ENCODE measurements around a stretch of chr10.

DNA sequence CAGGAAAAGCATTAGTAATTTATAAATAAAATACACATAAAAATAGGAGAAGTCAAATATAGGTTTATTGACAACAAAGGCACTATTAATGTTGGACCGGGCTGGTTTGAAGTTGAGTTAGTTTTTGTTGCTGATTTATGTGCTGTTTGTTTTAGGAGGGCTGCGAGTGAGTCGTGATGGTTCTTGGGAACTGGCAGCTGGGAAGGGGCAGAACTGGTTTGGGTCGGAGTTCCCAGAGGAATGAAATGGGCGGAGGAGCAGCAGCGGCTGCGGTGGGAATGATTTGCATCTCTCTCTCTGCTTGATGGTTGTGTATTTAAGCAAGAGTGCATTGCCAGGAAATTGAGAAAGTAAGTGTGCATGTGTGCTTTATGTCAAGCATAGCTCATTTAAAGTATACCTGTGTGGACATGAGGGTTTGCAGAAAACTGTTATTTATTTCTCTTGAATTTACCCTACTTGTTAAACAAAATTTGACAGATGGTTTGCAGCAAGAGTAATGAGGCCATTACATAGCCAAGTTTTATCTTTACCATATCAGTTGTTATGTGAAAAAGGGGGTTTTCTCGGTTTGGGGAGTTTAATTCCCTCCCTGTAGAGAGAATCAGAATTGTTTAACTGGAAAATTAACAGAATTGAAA is 81.1 kb downstream of the LRMDA start:
- PRO-cap: no peak

- PRO-cap: no peak
Observed at GRCh38 chr10:75555422-75555866, 124.0 kb downstream of the LRMDA start.

DNA sequence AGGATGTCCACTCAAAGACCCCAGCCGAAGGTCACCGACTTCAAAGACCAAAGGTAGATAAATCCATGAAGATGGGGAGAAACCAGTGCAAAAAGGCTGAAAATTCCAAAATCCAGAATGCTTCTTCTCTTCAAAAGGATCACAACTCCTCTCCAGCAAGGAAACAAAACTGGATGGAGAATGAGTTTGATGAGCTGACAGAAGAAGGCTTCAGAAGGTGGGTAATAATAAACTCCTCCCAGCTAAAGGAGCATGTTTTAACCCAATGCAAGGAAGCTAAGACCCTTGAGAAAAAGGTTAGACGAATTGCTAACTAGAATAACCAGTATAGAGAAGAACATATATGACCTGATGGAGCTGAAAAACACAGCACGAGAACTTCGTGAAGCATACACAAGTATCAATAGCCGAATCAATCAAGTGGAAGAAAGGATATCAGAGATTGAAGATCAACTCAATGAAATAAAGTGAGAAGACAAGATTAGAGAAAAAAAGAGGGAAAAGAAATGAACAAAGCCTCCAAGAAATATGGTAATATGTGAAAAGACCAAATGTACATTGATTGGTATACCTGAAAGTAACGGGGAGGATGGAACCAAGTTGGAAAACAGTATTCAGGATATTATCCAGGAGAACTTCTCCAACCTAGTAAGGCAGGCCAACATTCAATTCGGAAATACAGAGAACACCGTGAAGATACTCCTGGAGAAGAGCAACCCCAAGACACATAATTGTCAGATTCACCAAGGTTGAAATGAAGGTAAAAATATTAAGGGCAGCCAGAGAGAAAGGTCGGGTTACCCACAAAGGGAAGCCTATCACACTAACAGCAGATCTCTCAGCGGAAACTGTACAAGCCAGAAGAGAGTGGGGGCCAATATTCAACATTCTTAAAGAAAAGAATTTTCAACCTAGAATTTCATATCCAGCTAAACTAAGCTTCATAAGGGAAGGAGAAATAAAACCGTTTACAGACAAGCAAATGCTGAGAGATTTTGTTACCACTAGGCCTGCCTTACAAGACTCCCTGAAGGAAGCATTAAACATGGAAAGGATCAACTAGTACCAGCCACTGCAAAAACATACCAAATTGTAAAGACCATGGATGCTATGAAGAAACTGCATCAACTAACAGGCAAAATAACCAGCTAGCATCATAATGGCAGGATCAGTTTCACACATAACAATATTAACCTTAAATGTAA is 145.8 kb downstream of the LRMDA start:
- PRO-cap: no peak

GRCh38 chr10:75746253-75747025 is 315.0 kb downstream of the LRMDA start:
- PRO-cap: no peak

GRCh38 chr10:75753179-75753785 is 321.9 kb downstream of the LRMDA start:
- PRO-cap: no peak

GRCh38 chr10:75929518-75930130 is 498.2 kb downstream of the LRMDA start:
- PRO-cap: no peak

- PRO-cap: no peak
Observed at GRCh38 chr10:76002615-76002887, 571.1 kb downstream of the LRMDA start.

DNA sequence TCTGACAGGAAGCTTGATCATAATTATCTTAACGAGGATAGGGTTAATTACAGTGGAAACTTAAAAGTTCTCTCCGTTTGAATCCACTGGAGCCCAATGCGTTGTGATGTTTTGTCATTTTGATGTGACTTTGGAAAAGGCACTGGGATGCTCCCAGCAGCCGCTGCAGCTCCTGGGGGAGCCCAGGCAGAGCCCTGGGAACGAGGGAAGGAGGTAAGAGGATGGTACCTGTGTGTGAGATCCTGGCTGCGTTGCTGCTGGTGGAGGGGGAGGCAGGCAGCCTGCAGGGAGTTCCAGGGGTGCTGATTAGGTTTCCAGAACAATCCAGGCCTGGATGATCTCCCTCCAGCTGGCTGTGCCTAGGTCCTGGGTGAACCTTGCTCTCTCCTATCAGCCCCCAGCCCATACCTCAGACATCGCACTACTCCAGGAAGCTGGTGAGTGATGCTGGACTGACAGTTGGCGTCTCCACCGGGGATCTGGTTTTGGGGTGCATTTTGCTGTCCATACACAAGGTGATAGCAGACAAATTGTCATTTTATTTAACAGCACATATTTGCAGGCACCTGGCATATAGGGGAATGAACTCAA is 601.1 kb downstream of the LRMDA start:
- PRO-cap: no peak

- PRO-cap: no peak
Observed at GRCh38 chr10:76443970-76445043, 1012.9 kb downstream of the LRMDA start.

DNA sequence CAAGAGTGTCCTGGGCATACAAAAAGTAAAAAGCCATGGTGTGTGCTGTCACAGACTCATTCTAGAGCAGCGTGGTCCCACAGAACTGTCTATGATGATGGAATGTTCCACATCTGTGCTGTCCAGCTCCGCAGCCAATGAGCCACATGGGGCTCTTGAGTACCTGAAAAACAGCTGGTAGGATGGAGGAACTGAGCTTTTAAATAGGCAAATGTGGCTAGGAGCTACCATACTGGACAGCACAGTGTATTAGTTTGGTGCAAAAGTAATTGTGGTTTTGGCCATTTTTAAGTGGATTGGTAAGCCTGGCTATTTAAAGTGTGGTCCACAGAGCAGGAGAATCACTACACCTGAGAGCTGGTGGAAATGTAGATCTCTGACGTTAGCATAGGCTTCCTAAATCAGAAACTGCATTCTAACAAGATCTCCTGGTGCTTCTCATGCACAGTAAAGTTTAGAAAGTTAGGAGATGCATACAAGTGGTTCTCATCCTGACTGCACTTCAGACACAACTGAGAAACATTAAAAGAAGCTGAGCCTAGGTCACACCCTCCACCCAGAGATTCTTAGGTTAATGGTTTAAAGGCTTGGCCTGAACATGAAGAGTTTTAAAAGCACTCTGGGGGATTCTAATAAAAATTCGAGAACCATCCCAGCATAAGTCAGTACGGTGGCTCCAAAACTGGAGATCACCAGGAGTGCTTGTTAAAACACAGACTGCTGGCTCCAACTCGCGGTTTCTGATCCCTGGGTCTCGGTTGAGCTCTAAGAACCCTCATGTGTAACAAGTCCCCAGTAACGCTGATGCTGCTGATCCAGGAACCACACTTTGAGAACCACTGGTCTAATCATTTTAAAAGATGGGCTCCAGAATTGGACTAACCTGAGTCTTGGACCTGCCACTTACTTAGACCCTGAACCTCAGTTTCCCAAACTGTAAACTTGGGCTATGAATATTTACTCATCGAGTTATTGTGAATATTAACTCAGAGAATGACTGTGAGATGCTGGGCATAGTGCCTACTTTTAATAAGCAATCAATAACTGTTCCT is 462.9 kb downstream of the KCNMA1 start:
- PRO-cap: no peak

GRCh38 chr10:77212630-77213447 is 424.8 kb downstream of the KCNMA1 start:
- PRO-cap: no peak

- PRO-cap: no peak
Observed at GRCh38 chr10:77246978-77247451, 390.6 kb downstream of the KCNMA1 start.

GRCh38 chr10:77286727-77287197 is 350.8 kb downstream of the KCNMA1 start:
- PRO-cap: no peak

DNA sequence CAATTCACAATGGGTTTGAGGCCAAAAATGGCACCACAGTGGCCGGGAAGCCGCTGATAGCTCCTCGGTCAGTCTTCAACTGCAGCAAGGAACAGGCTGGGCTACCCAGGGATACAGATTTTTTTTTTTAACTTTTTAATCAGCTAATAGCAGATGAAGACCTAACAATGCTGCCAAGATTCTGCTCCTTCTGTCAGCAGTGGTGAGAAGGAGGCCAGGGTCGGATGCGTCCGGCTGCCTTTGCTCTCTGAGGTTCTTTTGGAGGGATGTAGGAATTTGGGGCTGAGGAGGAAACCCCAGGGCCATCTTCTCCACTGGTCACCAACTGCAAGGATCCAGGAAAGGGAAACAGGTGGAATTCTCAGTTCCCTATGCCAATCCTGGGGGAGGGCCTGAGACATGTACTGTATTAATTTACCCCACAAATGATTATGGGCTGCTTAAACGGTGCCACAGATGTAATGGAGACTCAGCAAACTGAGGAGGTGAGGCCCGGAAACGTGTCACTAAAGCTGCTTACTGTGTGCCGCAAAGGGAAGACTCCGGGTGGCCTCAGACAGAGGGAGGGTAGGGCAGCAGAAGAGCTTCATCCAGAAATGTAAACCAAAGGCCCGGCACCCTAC is 167.7 kb downstream of the KCNMA1 start:
- PRO-cap: no peak

DNA sequence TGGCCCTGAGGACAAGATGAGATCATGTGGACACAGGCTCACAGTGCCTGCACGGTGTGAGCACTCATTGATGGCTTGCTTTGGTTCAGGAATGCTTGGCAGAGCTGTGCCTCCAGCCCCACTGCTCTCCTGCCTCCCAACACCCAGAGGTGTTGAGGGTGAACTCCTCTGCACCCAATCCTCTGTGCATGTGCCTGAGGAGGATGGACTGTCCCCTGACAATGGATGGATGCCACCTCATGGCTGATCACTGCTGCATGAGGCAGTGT is 136.5 kb downstream of the KCNMA1 start:
- PRO-cap: no peak

- PRO-cap: no peak
Observed at GRCh38 chr10:77515603-77516217, 121.9 kb downstream of the KCNMA1 start.

- PRO-cap: no peak
Observed at GRCh38 chr10:77841668-77842582, 84.6 kb downstream of the DLG5 start.

DNA sequence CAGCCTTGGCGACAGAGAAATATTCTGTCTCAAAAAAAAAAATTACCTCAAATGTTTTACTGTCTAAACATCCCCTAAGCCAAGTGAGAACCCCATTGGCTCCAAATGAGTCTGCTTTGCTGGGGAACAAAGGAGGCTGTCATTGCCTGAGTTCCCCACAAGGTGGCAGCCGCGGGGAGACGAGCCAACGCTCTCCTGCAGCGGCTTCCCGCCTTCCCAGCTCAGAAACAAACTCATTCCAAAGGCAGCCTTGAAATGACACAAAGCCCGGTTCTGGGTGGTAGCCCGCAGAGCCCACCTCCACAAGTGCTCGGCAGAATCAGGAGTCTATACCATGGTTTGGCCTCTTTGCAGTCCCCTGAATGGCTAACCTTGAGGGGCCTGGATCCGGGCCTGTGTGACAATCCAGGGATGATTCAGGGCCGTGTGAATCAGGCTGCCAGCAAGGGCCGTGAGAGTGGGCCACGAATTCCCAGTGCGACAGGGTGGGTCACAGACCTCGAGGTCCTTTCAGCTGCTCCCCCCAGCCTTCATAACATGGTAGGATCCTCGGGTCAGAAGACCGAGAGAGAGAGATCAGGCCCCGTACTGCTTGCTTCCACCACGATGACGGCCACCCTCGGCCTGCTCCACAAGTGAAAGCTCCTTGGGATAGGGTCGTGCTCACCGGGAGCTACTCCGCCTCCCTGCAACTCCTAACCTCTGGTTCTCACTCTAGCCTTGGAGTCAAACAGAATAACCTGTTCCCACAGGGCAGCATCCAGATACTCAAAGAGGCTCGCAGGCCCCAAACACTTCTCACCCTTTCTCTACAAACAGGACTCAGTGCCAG is 79.7 kb downstream of the DLG5 start:
- PRO-cap: no peak

GRCh38 chr10:77872109-77872774 is 54.3 kb downstream of the DLG5 start:
- PRO-cap: no peak

DNA sequence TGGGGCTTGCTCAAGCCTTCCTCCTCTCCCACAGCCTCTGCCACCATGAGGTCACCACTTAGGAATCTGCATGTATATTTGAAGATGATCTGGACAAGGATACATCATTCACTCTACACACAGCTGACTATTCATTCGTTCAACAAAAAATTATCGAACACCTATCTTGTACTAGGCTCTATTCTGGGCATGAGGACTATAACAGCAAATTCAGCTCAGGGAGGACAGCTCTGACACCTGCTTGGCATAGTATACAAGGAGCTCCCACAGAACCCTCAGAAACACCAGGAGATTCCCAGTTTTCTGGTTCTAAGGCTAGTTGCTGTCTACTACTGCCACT is 6.7 kb downstream of the DLG5 start:
- PRO-cap: no peak